GM23338 (cell line): ENCODE measurements around a stretch of chr17.

DNA sequence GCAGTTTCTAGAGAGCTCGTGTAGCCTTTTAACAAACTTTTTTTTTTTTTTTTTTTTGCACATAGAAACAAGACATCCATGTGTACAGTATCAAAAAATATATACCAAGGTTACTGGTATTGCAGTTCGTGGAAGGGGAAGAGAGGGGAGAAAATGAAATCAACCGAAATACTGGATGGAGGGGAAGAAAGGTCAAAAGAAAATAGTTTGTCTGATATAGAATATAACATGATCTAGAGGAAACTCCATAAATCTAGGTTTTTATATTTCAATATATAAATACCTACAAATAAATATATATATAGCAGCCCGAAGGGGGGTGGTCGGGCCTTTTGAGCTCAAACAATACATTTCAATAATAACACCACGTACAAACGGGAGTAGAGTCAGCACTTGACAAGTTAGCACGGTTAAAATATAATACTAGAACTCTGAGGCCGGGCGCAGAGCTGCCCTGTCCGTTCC, 6.0 kb downstream of the CBX4 start:
- PRO-cap: no peak
- RAMPAGE, long total RNA: no peak

DNA sequence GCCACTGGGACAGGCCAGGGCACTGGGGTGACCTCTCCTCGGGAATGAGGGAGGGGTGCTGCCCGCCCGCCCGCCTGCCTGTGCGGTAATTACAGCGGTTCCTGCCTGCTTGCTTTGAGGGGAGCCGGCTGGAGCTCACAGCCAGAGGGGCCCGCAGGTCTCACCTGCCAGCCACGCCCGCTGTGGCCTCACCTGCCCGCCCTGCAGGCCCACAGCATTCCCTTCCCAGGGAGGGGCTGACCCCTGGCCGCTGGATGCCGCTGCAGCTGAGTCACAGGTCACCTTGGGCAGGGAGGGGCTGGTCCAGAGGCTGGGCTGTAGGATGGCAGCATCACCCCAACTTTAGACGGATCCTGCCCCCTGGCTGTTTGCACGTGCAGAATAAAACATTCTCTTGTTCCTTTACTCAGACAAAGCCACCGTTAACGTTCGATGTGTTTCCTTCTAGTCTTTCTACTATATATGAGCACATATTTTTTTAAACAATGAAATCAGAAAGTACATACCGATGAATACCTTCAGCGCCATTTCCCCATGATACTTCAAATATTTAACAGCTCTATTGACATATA, 76.8 kb upstream of the CBX4 start:
- PRO-cap: no peak
- RAMPAGE, long total RNA: no peak

DNA sequence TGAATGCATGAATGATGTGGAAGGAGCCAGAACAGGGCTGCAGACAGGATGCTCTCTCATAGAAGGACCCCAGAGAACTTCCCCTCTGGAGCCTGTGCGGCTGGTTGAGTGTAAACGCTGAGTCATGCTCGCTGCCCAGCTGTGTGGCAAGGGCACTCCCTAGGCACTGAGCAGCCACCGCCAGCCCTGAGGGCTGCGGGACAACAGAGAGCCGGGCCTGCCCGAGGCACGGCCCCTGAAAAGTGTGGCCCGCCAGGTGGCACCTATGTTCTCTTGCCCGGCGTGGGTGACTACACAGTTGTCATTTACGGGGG, 94.6 kb upstream of the CBX4 start:
- PRO-cap: no peak
- RAMPAGE, long total RNA: no peak

GRCh38 chr17:80186907-80187473, 17.2 kb downstream of the CARD14 start:
- PRO-cap: no peak
- RAMPAGE, long total RNA: no peak

GRCh38 chr17:80263786-80264439, 3.3 kb downstream of the RNF213 start:
- PRO-cap: no peak
- RAMPAGE, long total RNA: no peak

DNA sequence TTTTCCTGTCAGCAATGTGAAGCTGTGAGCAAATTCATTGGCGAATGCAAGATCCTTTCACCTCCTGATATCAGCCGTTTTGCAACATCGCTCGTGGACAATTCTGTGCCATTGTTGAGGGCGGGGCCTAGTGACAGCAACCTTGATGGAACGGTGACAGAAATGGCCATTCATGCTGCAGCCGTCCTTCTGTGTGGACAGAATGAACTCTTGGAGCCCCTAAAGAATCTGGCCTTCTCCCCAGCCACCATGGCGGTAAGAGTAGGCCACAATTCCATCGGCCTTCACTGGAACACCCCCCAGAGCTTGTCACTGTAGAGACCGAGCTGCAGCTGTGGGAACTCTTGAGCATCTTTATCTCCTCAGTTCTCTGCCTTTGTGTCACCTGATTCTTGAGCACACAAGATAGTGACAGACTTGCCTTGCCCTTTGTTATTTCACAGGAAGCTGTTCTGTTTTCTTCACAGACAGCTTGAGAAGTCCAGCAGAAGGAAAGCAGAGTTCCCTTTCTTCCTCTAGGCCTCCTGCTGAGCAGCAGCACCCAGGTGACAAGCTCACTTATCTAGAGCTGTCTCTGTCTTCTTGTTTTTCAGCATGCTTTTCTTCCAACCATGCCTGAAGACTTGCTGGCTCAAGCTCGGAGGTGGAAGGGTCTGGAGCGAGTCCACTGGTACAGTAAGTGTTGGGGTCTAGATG, 38.5 kb upstream of the ENDOV start:
- PRO-cap: no peak
- RAMPAGE, long total RNA: no peak

DNA sequence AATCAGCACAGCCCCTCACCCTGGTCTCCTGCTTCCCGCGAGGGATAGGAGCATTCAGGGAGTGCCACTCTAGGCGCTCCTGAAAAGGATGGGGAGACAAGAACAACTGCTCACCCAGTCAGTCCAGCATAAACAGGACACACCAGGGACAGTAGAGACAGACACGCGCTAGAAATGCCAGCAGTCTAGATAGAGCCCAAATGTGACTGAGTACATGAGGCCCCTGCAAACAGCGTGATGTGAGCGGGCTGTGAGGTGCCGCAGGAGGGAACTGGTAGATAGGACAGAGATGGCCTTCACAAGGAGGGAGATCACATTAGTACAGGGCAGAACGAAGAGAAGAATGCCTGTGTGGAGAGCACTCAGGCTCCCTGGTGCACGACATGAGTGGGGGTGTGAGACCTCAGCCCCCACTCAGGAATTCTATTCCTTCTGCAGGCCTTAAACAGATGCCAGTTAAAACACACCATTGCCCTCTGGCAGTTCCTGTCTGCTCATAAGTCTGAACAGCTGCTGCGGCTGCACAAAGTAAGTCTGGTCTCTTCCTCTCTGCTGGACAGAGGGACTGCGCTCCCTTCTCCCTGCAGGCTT, 25.5 kb upstream of the ENDOV start:
- PRO-cap: no peak
- RAMPAGE, long total RNA: no peak

- PRO-cap: no peak
- RAMPAGE, long total RNA: no peak
These were observed 394 bp downstream of the NPTX1 start for GRCh38 chr17:80475979-80476447.

DNA sequence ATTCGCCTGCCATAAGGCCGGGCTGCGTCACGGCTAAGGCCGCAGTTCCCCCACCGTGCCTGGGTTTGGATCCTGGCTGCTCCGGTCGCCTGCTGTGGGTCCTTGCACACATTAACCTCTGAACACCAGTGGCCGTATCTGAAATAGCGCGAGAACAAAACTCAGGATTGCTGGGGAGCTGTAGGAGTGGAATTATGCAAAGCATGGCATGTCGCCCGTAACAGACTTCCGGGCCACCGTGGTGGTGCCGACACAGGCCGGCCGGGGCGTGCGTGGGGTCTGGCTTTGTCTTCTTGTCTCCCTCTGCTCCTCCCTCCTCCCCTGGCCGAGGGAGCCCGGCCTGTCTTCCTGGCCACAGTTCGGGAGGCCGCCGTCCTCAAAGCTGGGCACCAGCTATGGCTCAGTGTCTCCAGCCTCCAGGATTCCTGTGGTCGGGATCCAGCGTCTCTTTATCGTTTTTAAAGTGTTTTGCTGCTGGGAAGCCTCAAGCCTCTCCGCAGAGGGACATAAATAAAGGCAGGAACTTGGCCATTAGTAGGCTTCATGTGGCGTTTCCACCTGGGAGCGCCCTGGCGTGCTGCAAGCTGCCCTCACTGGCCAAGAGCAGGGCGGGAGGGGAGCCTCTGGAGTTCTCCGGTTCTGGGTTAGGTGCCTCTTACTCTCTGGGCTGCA, 21.9 kb upstream of the NPTX1 start:
- PRO-cap: no peak
- RAMPAGE, long total RNA: no peak

DNA sequence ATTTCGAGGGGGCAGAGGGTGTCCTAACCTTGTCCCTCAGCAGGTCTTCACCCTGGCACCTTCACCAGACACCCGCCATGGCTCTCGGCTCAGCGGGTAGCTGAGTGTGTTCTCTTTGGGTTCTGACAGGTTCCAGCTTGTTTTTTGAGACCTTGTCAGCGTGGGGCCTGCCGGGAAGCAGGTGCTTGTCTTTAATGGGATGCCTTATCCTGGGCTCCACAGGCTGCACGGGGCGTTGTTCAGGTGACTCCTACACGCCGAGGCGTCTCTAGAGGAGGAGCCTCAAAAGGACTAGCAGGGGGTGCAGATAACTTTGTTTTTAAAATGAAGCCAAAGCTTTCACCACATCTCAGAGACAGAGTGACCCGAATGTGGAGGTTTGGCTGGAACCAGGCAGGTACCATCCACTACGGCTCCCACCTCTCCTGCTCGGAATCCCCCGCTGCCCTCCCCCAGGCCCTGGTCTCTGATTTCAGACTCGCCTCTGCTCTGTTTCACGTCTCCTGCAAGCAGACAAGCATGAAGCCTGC, 25.1 kb upstream of the NPTX1 start:
- PRO-cap: no peak
- RAMPAGE, long total RNA: no peak

- PRO-cap: unidirectional peak, minus-strand start at chr17:80526400; unidirectional peak, minus-strand start at chr17:80526597
- RAMPAGE, long total RNA: no peak
These were observed 18.3 kb upstream of the RPTOR start for GRCh38 chr17:80526341-80526802.

DNA sequence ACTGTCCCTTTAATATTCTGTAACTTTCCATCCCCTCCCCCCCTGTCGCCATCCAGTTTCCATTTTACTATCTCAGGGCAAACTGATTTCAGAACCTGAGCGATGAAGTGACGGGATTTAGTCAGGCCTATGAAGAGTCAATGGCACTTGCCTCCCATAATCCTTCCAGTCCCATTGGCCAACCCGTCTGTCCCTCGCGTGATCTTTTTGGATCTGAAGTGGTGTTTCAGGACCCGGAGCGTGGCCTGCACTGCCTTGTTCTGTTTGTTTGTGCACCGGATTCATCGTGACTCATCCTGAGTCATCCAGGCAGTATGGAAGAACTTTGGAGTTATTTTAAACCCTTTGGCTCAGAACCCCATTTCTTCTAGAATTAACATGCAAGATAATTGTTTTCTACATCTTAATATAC, 199.8 kb upstream of the CHMP6 start:
- PRO-cap: no peak
- RAMPAGE, long total RNA: no peak

DNA sequence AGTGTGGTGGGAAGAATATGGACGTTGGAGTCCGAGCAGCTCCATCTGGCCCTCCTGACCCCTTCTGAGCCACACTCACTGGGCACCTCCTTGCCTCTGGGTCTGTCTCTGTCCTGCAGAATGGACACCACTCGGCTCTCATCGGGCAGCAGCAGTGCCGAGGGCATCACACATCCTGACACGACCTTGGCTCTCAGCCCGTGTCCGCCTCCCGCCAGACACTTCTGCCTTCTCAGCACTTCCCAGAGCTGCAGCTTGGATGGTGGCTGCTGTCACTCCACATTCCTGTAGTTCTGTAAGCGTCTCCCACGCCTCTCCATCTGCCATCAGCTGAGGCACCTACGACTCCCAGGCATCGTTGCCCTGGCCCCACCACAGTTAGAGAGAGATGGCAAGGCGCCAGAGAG, 196.0 kb upstream of the CHMP6 start:
- PRO-cap: no peak
- RAMPAGE, long total RNA: no peak

- PRO-cap: no peak
- RAMPAGE, long total RNA: no peak
These were observed 155.4 kb upstream of the CHMP6 start for GRCh38 chr17:80836072-80836833.

GRCh38 chr17:80891361-80892043, 100.1 kb upstream of the CHMP6 start:
- PRO-cap: no peak
- RAMPAGE, long total RNA: no peak

DNA sequence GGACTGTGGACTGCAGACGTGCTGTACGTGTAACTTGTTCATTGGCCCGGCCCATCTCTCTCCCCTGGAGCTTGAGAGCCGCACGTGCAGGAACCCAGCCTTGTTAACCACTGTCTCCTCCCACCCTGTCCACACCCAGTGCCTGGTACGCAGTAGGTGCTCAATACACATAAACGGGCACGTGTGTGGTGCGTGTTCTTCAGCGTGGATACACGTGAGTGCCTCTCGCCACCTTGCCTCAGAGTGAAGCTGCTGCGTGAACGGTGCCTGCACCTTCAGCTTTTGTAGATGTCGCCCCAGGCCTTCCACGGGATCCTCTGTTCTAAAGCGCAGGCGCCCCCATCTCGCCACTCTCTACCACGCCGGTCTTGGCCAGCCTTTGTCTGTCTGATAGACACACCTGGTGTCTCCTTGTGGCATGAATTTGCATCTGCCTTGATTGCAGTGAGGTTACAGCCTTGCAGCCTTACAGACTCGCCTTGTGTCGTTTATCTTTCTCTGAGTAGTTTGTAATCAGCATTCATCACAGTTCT, 96.2 kb upstream of the CHMP6 start:
- PRO-cap: no peak
- RAMPAGE, long total RNA: no peak

DNA sequence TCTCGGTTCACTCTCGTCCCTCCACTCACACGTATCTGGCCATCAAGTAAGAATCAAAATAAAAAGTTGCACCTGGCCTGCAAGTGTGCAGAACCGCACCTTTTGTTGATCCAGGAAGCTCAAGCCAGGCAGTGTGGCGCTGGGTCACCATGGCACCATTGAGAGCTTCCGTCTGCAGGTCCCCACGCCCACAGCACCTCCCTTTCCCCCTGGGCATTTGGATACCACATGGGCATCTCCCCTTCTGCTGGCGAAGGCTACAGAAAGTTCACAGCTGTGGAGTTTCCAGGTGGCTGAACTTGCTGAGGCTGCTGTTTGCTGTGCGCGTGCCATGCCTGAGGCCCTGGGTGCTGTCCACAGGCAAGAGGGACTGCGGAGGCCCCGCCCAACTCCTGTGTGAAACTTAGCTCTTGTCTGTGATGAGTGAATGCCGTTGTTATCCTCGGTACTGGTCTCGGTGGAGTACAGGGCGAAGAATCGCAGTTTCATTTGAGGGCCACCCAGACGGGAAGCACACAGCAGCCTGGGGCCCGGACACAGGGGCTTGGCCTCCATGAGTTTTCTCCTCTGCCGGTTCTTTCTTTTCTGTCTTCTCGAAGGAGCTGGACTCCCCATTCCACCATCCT, 90.8 kb upstream of the CHMP6 start:
- PRO-cap: no peak
- RAMPAGE, long total RNA: no peak

DNA sequence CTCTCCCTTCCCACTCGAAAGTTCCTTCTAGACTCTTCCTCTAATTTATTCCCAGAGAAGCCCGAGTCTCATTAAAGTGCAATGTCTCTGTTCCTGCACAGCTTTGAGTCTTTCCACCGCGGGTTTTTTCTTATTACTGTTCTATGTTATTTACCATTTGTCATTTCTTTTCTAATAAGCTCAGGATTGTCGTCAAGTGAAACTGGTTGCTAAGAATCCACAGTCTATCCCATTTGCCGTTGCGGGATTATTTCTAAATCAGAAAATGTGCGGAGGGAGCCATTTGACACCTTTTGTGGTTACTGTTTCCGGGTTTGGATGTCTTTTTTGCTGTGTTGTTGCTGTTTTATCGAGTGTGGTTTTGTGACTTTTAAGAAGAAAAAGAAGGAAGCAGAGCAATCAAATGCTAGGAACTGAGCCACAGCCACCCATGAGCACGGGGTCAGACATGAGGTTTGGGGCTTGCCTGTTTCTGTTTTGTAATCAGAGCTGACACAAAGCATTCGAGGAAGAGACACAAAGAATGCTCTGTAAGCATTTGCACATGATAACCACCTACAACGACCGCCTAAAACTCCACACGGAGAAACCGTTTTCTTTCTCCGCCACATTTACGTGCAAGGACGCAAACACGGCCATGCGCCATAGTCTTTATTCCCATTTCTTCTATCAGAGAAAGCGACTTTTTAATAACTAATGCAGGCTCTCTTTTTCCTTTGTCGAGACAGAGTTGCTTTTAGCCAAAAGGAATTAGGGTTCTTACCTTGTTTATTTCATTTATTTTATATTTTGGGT, 53.1 kb upstream of the CHMP6 start:
- PRO-cap: no peak
- RAMPAGE, long total RNA: no peak

- PRO-cap: no peak
- RAMPAGE, long total RNA: no peak
These were observed 27.3 kb upstream of the CHMP6 start for GRCh38 chr17:80964172-80964821.

DNA sequence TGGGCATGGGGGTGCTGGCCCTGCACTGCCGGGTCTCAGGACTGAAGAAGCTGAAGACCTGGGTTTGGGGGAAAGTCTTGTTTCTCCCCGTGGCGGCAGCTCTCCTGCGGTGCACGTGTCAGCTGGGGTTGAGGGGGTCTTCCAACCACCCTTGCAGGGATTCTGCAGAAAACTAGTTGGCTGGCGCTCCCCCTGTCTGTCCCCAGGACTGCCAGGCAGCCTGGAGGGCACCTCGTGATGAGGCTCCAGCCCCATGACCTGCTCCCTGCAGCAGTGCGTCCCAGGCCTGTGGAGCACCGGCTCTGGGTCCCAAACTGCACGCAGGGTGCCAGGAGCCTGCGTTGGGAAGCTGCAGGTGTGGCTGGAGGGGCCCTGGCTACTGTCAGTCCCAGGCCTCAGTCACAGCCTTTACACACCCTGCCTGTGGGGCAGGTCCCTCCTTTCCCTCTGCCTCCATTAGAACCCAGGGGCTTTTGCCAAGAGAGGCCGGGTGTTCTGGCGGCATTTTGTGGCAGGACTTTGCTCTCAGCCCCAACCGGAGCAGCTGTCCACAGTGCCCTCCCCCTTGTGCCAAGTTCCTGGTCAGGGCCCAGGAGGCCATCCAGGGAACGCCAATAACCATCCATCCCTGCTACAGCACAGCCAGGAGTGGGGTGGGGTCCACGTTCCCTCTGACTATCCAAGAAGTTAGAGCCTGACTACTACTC, 9.1 kb downstream of the CHMP6 start:
- PRO-cap: no peak
- RAMPAGE, long total RNA: no peak